H1 (cell line): ENCODE measurements around the genes B4GALT1, AQP3, UBE2R2, UBAP2, ENHO and SIGMAR1.

GRCh38 chr9:33166714-33167741 lies at the start of gene B4GALT1:
Gene B4GALT1 (minus strand): TSS chr9:33167336.
- RRBS: 1% methylated on average over 18 of the region's 120 CpGs
CAGE:
- cytosol, long polyA plus RNA: no peak
- long polyA plus RNA: no peak
- nucleus, long polyA plus RNA: no peak

DNA sequence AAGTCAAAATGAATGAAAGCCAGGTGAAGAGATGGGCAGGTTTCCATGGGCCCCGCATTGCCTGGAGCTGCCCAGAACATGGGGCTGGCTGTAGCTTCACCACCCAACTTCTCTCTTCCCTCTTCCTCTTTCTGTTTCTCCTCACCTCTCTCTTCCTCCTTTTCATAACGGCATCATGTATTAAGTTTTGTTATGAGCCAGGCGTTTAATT lies 13.1 kb upstream of the SPINK4 start:
- RRBS: no CpG with 5 or more reads among the region's 3 CpGs
CAGE:
- cytosol, long polyA plus RNA: no peak
- long polyA plus RNA: no peak
- nucleus, long polyA plus RNA: no peak

DNA sequence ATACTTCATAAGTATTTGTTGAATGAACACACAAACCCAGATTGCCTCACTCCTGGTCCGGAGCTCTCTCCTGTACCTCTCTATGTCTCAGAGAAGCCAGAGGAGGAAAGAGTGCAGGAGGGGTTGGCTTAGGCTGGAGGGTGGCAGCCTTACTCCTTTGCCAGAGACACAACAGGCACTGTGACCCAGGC lies 5.0 kb upstream of the SPINK4 start:
- RRBS: no CpG with 5 or more reads among the region's 1 CpG
CAGE:
- cytosol, long polyA plus RNA: no peak
- long polyA plus RNA: no peak
- nucleus, long polyA plus RNA: no peak

DNA sequence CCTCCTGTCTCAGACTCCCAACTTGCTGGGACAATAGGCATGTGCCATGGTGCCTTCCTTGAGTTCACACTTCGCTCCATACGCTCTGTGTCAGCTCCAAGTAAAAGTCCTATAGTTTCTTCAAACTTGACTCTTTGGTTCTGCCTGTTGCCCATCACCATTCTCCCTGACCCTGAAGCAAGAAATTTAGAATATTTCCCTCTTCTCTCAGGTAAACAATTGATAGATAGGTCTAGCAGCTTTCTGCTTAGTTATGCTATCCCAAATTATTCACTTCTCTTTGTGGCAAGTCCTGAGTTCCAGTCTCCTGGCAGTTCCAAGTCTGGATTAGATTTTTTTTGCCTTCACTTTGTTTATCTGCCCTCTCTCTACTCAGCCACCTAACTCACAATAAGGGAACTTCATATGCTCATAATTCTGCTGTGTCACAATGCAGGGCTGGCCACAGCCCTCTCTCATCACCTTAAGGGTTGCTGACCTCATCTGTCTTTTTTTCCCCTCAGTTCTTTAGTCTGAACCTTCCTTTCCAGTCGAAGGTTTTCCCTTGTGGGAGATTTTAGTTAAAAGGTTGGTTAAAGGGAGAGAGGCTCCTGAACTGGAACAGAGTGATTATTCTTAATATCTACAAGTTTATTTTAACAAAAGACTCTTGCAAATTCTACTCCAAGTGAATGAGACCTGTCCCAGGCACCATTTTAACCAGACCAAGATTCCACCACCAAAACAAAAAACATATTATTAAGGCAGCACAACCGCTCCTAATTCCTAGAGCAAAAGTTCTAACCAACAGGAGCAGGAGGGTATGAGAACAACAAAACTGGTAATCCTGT lies 4.2 kb downstream of the BAG1 start:
- RRBS: no CpG with 5 or more reads among the region's 4 CpGs
CAGE:
- cytosol, long polyA plus RNA: no peak
- long polyA plus RNA: no peak
- nucleus, long polyA plus RNA: no peak

DNA sequence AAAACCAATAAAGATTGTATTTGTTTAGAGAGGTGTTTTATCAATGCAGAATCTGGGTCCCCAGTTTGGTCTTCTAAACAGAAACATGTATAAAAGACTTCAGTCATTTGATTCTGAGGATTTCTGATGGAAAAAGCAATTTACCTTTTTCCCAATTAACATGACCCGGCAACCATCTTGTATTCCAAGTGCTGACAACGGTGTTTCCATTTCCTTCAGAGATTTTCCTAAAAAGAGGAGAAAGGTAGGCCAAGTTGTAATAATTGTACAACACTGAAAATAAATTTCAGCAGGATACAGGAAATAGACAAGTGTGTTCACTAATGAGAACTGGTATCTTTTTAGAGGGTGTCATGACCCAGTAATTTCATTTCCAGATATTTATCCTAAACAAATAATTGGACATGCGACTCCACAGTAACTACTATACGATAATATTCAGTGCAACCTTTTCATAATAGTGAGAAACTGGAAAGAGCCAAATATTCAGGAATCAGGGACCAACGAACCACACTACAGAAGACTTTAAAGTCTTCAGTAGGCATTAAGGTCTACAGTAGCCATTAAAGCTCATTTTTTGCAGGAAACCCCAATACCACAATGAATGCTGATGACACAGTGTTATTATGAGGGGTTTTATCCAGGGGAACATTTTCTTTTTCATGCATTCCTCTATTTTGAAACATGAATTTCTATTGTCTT lies 3.4 kb downstream of the BAG1 start:
- RRBS: no CpG with 5 or more reads among the region's 5 CpGs
CAGE:
- cytosol, long polyA plus RNA: no peak
- long polyA plus RNA: no peak
- nucleus, long polyA plus RNA: no peak

CAGE:
- cytosol, long polyA plus RNA: no peak
- long polyA plus RNA: no peak
- nucleus, long polyA plus RNA: no peak
Observed at GRCh38 chr9:33298356-33298555, 7.9 kb downstream of the NFX1 start.

DNA sequence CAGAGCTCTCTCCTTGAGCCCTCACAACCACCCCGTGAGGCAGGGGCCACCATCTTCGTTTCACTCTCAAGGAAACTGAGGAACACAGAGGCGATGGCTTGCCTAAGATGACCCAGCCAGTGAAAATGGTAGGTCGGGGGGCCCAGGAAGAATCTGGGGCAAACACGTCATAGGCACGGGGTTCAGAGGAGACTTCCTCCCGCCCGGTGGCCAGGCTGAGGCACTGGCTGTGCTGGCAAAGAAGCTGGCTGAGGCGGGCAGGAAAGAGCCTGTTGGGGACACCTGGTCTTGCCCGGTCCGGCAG lies 15.8 kb downstream of the AQP7 start:
- RRBS: no CpG with 5 or more reads among the region's 11 CpGs
CAGE:
- cytosol, long polyA plus RNA: no peak
- long polyA plus RNA: no peak
- nucleus, long polyA plus RNA: no peak

- RRBS: no CpG with 5 or more reads among the region's 14 CpGs
CAGE:
- cytosol, long polyA plus RNA: no peak
- long polyA plus RNA: no peak
- nucleus, long polyA plus RNA: no peak
Observed at GRCh38 chr9:33401059-33401876, 1.1 kb downstream of the AQP7 start.

DNA sequence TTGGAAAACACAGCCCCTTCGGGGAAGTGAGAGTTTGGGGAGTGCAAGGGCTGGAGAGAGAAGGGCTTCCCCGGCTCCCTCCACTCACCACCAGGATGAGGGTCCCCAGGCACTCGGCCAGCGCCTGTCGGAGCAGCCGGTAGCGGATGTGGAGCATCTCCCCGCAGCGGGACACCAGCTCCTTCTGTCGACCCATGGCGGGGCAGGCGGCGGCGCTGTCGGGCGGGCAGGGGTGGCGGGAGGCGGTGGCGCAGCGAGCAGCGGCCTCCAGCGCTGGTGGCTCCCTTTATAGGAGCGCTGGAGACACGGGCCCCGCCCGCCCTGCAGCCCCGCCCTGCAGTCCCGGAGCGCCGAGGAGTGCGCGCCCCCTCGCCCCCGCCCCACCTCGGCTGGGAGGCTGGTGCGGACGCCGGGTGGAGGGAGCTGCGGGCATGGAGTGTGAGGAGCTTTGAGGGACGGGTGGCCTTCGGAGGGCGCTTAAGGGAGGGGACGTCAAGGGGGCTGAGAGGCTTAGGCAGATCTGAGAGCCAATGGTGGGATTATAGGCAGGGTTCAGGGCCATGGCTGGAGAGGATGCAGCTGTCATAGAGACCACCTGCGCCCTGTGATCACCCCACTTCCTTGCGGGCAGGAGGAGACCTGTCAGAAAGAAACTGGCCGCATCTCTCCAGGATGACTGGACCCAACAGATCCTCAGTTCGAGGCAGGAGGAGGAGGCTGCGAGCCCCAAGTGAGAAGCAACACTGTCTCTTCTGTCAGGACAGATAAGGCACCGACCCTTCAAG lies at the start of gene AQP3:
Gene AQP3 (minus strand): TSS at position 259 of the 785 bp plus-strand sequence.
- RRBS: 2% methylated on average over 16 of the region's 49 CpGs
CAGE:
- cytosol, long polyA plus RNA: no peak
- long polyA plus RNA: no peak
- nucleus, long polyA plus RNA: no peak

- RRBS: 1% methylated on average over 11 of the region's 83 CpGs
CAGE:
- cytosol, long polyA plus RNA: start-site peak on the plus strand at chr9:33817328-33817337, 24 reads
- long polyA plus RNA: start-site peak on the plus strand at chr9:33817150-33817369, 19 and 38 reads in 2 replicates
- nucleus, long polyA plus RNA: start-site peak on the plus strand at chr9:33817328-33817337, 18 reads
Observed at GRCh38 chr9:33816820-33817514, at the start of gene UBE2R2. Gene UBE2R2 (plus strand): TSS chr9:33817160.

GRCh38 chr9:34048797-34049704 lies at the start of gene UBAP2:
Gene UBAP2 (minus strand): TSS chr9:34048887.
- RRBS: no CpG with 5 or more reads among the region's 69 CpGs
CAGE:
- cytosol, long polyA plus RNA: start-site peak on the minus strand at chr9:34048884-34048890, 240 reads
- long polyA plus RNA: start-site peak on the minus strand at chr9:34048852-34048888, 455 and 656 reads in 2 replicates; start-site peak on the minus strand at chr9:34049175-34049282, 106 and 114 reads in 2 replicates
- nucleus, long polyA plus RNA: start-site peak on the minus strand at chr9:34048852-34048859, 26 reads; start-site peak on the minus strand at chr9:34049177-34049239, 122 reads; start-site peak on the plus strand at chr9:34049267-34049314, 10 reads

- RRBS: no CpG with 5 or more reads among the region's 2 CpGs
CAGE:
- cytosol, long polyA plus RNA: no peak
- long polyA plus RNA: no peak
- nucleus, long polyA plus RNA: no peak
Observed at GRCh38 chr9:34193588-34194286, 14.9 kb downstream of the UBAP1 start.

GRCh38 chr9:34197749-34198898 lies 19.3 kb downstream of the UBAP1 start:
- RRBS: no CpG with 5 or more reads among the region's 7 CpGs
CAGE:
- cytosol, long polyA plus RNA: no peak
- long polyA plus RNA: no peak
- nucleus, long polyA plus RNA: no peak

DNA sequence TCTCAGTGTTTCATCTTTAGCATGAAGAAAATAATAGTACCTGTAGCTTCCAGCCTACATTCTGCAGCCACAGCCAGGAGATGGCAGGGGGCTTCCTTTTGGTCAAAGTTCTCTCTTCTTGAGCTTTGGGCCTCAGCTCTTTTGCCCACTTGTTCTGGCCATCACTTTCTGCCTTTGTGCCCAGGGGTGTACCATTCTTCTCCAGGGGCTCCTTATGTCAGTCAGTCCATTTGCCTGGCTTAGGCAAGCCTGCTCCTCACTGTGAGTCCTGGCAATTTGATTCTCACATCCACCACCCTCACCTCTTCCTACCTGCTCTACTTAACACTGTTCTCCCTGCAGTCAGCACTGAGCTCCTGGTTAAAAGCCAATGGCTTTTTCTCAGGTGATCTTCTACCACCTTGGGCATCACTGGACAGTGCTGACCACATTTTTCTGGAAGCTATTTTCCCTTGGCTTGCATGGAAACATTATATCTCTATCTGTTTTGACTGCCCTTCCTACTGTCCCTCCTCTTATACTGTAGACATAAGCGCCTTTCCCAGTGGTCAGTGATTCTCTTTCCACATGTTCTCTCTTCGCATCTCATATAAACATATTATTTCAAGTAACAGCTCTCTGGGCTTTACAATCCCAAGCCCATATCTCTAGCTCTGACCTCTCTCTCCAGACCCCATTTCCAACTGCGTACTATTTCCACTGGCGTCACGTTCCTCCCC lies 26.2 kb downstream of the FAM219A start:
- RRBS: no CpG with 5 or more reads among the region's 5 CpGs
CAGE:
- cytosol, long polyA plus RNA: no peak
- long polyA plus RNA: no peak
- nucleus, long polyA plus RNA: no peak

DNA sequence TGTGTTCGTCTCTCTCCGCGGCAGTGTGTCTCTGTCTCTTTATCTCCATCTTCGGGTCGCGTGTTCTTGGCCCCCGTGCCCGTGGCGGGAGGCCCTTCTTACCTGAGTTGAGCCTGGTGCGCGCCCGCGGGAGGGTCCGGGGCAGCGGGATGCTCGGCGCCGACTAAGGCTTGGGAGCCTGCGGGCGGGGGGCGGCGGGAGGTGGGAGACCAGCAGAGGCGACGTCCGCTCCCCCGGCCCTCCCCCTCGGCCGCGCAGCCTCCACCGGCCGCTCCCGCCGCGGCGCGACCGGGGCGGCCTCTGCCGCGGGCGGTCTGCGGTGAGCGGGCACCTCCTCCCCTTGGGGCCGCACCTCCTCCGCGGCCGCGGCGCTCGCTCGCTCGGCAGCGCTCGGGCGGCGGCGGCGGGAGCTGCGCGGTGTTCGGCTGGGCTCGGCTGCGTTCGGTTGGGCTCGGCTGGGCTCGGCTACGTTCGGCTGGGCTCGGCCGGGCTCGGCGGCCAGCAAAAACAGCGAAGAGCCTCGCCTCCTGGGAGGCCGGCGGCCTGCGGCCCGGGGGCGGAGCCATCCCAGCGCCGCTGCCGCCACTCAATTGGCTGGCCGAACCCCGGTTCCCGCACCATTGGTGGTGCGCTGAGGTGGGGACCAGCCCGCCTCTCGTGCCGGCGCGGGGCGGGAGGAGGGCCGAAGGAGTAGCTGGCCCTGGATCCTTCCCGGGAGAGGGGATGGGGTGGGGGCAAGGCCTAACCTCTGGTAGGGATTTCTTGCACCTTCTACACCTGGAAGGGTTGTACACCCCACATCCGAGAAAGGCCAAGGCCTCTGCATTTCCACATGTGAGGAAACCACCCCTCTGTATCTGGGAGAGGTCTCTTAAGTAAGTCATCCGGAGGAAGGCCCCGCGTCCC lies at the start of gene ENHO:
Gene ENHO (minus strand): TSS at position 316 of the 906 bp plus-strand sequence.
- RRBS: 2% methylated on average over 32 of the region's 98 CpGs
CAGE:
- cytosol, long polyA plus RNA: start-site peak on the minus strand centred at position 352 of the sequence, 68 bp wide, 134 reads
- long polyA plus RNA: start-site peak on the minus strand centred at position 347 of the sequence, 93 bp wide, 241 and 31 reads in 2 replicates
- nucleus, long polyA plus RNA: start-site peak on the minus strand centred at position 339 of the sequence, 48 bp wide, 109 reads; start-site peak on the plus strand centred at position 668 of the sequence, 35 bp wide, 7 reads

- RRBS: no CpG with 5 or more reads among the region's 17 CpGs
CAGE:
- cytosol, long polyA plus RNA: no peak
- long polyA plus RNA: no peak
- nucleus, long polyA plus RNA: no peak
Observed at GRCh38 chr9:34559451-34559919, 30.0 kb downstream of the CNTFR start.

DNA sequence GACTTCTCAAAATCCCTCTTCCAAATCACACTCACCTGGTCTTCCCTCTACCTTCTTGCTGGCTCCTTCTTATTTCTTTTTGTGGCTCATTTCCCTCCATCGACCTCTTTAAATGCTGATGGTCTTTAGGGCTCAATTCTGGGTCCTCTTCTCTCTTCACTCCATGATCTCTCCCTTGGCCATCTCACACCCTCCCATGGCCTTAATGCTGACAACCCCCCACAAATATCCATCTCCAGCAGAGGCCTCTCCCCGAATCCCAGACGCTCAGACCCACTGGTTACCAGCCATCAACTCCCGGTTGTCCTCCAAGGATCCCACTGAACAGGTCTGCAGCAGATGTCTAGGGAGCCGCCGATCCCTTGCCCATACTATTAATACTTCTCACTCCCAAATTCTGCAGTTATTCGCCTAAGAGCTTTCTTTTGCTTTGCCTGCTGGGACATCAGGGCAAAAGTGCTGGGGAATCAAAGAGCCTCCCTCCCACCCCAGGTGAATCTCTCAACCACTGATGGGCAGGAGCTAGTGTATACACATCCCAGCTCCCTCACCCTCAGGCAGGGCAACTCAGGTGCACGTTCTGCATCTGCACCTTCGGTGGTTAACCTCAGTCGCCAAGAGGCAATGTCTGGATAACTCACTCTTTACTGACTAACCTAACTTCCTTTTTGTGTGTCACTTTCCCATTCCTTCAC lies 26.5 kb downstream of the CNTFR start:
- RRBS: no CpG with 5 or more reads among the region's 10 CpGs
CAGE:
- cytosol, long polyA plus RNA: no peak
- long polyA plus RNA: no peak
- nucleus, long polyA plus RNA: no peak

GRCh38 chr9:34637181-34638345 lies at the start of gene SIGMAR1:
Gene SIGMAR1 (minus strand): TSS chr9:34637787.
- RRBS: under 1% methylated on average over 24 of the region's 95 CpGs
CAGE:
- cytosol, long polyA plus RNA: start-site peak on the minus strand at chr9:34637745-34637806, 938 reads
- long polyA plus RNA: start-site peak on the minus strand at chr9:34637744-34637800, 937 and 502 reads in 2 replicates
- nucleus, long polyA plus RNA: start-site peak on the minus strand at chr9:34637745-34637809, 431 reads

DNA sequence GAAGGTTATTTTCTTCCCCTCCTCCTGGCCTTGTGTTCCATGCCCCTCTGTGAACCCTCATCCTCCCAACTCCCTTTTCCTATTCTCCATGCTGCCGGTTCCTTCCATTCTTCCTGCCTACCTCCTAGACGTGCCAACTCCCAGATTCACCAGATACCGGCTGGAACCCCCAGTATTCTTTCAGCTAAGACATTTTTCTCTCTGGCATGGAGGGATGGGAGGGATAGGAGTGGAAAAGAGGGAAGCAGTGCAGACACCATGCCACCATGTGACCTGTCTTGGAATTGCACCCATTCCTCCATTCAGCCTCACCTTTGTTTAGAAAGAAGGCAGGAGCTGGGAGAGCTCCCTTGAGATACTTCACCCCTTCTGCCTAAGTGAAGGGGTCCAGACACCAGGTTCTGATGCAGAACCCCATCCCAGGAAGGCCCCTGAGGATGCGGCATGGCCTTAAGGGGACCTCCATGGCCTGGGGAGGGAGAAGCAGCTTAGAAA lies 4.8 kb downstream of the DNAJB5 start:
- RRBS: 20% methylated on average over 2 of the region's 4 CpGs
CAGE:
- cytosol, long polyA plus RNA: no peak
- long polyA plus RNA: no peak
- nucleus, long polyA plus RNA: no peak

GRCh38 chr9:35057366-35057860 lies 15.0 kb downstream of the VCP start:
- RRBS: no CpG with 5 or more reads among the region's 8 CpGs
CAGE:
- cytosol, long polyA plus RNA: no peak
- long polyA plus RNA: no peak
- nucleus, long polyA plus RNA: no peak